A673 (cell line): ENCODE results near the genes IFNL2, IFNL1, TIMM50 and EID2B.

- PRO-cap = no peak
Measured at GRCh38 chr19:38804003-38804635, 8.6 kb downstream of the LGALS4 start.

- PRO-cap = no peak
Measured at GRCh38 chr19:38839246-38840558, 8.1 kb upstream of the ECH1 start.

DNA sequence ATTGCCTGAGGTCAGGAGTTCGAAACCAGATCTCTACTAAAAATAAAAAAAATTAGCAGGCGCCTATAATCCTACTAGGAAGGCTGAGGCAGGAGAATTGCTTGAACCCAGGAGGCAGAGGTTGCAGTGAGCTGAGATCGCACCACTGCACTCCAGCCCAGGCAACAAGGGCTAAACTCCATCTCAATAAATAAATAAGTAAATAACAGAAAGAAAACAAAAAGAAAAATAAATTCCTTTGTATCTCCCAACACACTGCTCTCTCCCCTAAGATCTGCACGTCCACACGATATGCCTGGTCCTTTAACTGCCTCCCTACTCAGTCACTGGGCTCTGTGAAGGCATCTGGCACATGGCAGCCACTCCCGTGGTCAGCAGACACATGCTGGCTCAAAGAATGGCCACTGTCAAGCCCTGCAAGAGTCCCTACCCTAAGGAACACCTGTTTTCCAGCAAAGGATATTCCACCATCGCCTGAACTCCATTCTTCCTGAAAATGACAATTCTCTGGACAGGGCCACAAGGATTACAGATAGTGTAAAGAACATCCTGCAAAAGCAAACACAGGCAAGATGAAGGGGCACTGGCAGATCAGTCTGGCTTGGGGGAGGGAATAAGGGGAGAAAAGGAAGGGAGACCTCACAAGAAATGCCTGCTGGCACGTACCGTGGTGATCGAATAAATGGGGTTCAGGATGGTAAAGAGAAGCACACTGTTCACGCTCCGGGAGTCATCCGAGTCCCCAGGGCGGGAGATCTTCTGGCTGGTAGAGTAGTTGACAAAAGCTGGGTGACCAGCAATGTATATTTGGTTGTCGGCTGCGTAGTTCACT, 4.4 kb downstream of the HNRNPL start:
- PRO-cap = no peak

DNA sequence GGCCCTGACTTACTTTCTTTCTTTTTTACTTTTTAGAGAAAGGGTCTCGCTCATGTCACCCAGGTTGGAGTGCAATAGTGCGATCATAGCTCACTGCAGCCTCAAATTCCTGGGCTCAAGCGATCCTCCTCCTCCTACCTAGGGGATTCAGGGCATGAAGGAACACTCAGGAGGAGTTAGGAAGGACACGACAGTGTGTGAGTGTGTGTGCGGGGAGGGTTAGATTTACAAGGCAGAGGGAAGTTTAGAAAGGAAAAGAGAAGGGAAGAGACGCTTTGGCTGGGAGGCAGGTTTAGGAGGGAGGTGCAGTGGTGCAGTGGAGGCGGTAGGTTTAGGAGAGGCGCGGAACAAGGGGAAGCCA, 657 bp downstream of the SIRT2 start:
- PRO-cap = no peak

- PRO-cap = no peak
Measured at GRCh38 chr19:38941366-38942482, 11.0 kb downstream of the MRPS12 start.

- PRO-cap = no peak
Measured at GRCh38 chr19:38974942-38975101, 720 bp downstream of the FBXO17 start.

DNA sequence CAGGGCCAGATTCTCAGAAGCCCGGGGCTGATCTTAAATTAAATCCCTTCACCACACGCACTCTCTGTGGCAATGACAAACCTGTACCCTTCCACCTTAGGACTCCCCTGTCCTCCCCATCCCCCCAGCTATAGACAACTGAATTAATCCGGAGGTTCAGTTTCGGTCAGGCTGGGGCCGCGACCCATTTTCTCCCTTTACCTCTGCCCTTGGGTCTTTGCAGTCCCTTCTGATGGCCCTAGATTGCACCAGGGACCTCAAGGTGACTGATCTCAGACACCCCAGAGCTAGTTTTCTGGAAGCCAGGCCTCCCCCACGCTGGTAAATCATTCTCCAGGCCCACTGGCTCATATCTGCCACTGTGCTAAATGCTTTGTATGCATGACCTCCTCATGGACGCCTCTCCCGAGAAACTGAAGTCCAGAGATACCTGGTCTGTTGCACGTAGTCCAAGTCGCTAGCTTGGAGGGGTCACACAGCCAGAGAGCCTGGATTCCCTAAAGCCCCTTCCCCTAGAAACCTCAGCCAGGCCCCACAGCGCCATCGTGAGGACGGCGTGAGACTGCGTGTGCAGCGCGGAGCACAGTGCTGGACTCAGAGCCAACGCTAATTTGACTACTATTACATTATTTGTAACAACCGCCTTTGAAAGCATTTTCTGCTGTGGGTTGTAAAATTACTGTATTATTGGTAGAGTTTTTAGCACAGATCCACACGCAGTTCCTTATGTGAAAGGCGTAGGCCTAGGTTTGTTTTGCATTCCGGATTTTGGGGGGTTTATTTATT, 872 bp upstream of the FBXO17 start:
- PRO-cap = no peak

DNA sequence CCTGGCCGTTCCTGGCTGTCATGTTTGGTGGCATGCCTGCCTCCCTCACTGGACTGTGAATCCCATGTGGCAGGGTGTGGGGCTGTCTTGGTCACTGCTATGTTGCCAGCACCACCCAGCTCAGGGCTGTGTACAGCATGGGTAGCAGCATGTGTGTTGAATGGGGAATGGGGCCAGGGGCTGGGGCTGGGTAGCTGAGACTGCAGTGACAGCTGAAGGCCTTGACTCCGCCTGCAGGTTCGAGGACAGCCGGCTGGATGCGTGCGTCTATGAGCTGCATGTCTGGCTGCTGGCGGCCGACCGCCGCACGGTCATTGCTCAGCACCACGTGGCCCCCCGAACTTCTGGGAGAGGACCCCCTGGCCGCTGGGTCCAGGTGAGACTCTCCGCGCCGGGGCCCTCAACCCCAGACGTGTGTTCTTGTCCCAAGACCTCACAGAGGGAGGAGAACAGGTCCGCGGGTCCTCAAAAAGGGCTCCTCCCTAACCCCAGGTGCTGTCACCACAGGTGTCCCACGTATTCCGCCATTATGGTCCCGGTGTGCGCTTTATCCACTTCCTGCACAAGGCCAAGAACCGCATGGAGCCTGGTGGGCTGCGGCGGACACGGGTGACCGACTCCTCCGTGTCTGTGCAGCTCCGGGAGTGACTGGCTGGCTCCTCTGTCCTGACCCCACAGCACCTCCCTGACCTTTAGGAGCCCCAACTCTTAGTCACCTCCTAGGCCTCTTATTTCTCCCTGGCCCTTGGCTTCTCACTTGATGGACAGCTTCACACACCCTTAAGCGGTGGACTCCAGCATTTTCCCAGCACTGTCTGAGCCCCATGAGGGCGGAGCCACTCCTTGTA, 3.6 kb downstream of the NCCRP1 start:
- PRO-cap = no peak

DNA sequence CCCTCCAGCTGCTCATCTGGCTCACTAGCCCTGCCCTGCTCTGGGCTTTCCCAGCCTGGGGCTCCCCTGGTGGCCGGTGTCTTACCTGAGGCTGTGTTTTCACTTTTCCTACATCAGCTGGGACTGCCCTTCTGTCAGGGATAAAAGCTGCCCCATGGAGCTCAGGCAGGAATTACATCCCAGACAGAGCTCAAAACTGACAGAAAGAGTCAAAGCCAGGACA, at the start of gene IFNL2:
Gene IFNL2 (plus strand): TSS at position 168 of the 223 bp plus-strand sequence.
- PRO-cap = no peak

- PRO-cap = no peak
Measured at GRCh38 chr19:39277573-39278086, 9.4 kb downstream of the IFNL2 start.

DNA sequence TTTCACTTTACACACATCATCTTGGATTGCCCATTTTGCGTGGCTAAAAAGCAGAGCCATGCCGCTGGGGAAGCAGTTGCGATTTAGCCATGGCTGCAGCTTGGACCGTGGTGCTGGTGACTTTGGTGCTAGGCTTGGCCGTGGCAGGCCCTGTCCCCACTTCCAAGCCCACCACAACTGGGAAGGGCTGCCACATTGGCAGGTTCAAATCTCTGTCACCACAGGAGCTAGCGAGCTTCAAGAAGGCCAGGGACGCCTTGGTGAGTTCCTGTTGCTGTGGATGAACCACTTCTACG, at the start of gene IFNL1:
Gene IFNL1 (plus strand): TSS at position 75 of the 296 bp plus-strand sequence.
- PRO-cap = no peak

DNA sequence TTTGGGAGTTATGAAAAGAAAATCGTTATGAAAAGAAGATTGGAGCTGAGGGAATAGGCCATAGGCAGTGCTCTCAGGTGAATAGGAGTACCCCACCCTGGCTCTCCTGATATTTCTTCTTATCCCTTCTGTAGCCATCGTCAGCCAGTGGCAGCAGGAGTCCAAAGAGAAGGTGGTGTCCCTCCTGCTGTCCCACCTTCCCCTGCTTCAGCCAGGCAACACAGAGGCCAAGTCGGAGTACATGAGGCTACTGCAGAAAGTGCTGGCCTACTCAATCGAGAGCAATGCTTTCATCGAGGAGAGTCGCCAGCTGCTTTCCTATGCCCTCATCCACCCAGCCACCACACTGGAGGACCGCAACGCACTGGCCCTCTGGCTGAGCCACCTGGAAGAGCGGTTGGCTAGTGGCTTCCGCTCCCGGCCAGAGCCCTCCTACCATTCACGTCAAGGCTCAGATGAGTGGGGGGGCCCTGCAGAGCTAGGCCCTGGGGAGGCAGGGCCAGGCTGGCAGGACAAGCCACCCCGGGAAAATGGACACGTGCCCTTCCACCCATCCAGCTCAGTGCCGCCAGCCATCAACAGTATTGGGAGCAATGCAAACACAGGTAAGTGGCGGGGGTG, 21.3 kb downstream of the PAF1 start:
- PRO-cap = no peak

DNA sequence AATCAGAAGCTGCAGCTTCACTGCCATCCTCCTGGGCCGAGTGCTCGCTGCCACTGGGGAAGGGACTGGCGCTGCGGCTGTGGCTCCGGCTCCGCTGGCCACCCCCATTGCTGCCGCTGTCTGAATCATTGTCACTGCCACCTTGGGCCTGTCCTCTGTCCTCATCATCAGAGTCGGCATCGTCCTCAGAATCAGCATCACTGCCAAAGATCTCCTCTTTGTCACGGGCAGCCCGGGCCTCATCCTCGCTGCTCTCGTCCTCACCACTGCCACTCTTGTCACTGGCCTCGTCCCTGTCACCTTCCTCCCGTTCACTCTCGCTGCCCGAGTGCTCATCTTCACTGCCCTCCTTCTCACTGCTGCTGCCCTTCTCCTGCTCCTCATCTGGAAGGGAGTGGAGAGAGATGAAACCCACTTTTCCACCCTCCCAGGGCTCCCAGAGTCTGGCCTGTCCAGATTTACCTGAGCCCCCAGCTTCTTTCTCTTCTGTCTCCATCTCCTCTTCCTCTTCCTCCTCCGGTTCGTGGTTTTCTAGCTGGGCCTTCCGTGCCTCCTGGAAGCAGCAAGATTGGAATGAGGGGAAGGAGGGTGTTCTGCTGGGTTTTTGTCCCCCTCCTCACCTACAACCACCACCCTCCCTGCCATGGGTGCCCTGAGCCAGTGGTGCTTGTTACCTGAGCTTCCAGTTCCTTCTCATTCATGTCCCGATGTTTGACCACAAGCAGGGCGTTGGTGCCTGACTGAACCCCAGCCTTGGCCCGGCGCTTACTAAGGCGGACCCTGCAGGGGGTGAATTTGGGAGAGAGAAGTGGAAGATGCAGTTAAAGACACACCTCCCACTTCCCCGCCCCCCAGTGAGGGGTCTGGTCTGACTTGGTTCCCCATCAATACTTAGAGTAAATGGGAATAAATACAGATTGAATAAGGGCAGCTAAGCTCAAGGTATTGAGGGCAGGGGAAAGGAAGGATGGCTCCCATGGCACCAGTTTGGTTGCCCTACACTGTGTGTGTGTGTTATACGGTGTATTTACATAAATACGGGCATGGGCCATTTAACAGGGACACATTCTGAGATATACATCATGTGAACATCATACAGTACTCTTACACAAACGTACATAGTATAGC, 4.5 kb downstream of the PAF1 start:
- PRO-cap = no peak

- PRO-cap = no peak
Measured at GRCh38 chr19:39398221-39399436, 7.5 kb downstream of the MED29 start.

GRCh38 chr19:39432914-39433837, 2.6 kb downstream of the RPS16 start:
- PRO-cap = no peak

DNA sequence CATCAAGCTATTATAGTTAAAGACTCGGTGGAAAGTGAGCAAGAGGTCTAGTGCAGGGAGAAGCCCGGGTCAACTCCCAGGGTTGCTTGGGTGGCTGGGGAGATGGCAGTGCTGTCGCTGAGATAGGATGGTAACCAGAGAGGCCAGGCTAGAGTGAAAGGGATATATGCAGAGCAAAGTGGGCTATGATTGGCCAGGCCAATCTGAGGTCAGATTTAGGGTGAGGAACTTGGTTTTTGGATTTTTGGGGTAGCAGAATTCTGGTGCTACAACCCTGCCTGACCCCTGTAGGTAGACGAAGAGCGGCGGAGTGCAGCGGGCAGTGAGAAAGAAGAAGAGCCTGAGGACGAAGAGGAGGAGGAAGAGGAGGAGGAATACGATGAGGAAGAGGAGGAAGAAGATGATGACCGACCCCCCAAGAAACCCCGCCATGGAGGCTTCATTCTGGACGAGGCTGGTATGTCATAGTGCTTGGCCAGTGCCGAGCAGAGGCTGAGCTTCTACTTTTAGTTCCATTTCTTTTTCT, 7.7 kb downstream of the SUPT5H start:
- PRO-cap = no peak

DNA sequence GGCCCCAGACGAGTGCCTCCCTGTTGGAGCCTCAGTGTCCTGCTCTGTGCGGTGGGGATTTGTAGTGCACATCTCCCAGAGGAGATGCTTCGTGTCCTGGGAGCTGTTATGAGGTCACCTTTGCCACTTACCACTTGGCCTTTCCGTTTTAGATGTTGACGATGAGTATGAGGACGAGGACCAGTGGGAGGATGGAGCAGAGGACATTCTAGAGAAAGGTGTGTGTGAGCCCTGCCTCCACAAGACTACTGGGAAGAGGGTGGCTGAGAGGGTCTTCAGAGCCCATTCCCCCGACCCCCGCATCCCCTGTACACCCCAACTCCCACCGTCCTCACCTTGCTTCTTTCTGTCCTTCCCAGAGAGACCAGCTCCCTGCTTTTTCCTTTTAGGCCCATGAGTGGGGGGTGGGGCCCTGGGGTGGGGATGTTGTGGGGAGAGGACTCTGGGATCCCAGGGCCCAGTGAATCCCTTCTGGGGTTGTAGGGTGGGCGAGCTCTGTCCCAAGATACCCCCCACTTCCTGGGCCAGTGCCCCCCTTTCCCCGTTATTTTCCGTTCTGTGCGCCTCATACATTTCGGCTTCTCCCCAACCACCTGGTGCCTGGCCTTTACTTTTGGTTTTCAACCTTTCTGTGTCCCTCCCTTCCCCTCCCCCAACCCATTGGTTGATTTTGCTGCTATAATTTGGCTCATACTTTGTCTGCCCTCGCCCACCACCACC, 12.3 kb downstream of the SUPT5H start:
- PRO-cap = no peak

- PRO-cap = bidirectional peak, plus-strand start at chr19:39480903, minus-strand start at chr19:39480709
Measured at GRCh38 chr19:39480316-39481404, at the start of gene TIMM50. TSS of gene TIMM50 (plus strand) at chr19:39480838.

- PRO-cap = unidirectional peak, minus-strand start at chr19:39532817
Measured at GRCh38 chr19:39532092-39533350, at the start of gene EID2B. TSS of gene EID2B (minus strand) at chr19:39532852.

DNA sequence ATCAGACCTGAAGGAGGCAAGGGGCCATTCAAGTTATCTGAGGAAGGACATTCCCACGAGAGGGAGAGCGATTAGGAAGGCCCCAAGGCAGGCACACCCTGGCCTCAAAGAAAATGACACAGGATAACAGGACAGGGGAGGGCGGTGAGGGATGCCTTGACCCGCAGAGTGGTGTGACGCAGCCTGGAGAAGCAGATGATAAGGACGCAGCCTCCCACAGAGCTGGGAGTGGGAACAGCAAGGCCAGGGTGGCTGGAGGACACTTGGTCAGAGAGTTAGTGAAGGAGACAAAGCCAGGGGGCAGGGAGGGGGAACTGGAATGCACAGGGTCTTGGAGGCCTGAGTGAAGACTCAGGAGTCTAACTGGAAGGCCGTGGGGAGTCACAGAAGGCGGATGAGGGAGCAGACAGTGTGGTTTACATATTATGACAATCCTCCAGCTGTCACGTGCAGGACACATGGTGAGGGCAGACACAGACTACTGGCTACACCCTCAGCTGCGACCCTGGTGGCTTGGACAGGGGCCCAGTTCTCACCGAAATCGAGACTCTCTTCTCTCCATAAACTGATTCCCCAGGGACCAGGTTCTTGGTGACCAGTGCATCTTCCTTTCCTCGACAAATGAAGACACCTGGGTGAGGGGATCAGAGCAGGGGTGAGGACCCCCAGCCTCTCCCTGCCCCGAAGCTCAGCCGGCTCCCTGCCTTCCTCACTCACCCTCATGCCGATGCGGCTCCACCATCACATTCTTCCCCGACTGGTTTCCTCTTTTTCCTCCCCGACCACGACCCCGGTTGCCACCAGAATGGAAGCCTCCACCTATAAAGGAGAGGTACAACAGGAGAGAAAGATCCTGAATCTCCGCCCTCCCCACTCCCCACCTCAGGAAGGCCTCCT, 6.0 kb upstream of the DYRK1B start:
- PRO-cap = no peak